HepG2 (cell line): Measurements from ENCODE around the gene GNA14.

DNA sequence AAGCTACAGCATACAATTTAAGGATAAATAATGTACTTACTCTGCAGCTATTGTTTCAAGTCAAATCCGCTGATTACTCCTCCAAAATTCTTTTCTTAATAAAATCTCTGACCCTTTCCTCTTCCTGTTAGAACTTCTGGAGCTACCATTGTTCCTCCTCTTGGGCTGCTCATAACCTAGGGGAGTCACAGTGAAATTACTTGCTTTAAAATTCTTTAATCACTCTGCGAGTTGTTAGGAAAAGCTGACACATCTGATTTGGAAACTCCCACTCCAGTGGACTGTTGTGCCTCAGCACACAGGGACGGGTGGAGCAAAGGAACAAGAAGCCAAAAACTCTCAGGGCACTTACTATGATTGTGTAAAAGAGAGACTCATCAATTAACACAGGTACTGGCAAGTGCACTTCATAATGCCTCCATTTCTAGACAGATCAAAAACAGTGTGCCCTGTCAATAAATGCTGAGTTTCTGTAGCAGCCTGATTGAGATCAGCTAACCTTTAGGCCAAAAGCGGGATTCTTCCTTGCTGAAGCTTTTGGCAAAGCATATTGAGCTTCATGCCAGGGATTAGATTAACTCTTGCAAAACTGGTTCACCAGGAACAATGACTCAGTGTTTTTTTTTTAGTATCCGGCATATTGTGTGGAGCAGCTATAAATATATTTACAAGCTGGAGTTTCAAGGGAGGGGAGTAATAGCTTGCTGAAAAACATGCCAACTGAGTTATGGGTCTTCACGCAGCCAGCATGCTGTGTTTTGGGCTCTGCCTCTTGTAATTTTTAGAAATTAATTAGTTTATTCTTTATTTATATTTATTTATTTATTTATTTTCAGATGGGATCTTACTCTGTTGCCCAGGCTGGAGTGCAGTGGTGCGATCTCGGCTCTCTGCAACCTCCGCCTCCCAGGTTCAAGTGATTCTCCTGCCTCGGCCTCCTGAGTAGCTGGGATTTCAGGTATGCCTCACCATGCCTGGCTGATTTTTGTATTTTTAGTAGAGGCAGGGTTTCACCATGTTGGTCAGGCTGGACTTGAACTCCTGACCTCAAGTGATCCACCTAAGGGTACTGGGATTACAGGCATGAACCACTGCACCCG is 56.0 kb downstream of the TMC1 start:
- RRBS, 2 experiments = no CpG with 5 or more reads among the region's 11 CpGs
CAGE:
- cytosol, long polyA minus RNA = no peak
- cytosol, long polyA plus RNA = no peak
- long polyA plus RNA = no peak
- nucleus, long polyA minus RNA = no peak
- nucleus, long polyA plus RNA = no peak

- RRBS, 2 experiments = no CpG with 5 or more reads among the region's 3 CpGs
CAGE:
- cytosol, long polyA minus RNA = no peak
- cytosol, long polyA plus RNA = no peak
- long polyA plus RNA = no peak
- nucleus, long polyA minus RNA = no peak
- nucleus, long polyA plus RNA = no peak
These were observed 94.8 kb downstream of the ALDH1A1 start for GRCh38 chr9:72857851-72858640.

DNA sequence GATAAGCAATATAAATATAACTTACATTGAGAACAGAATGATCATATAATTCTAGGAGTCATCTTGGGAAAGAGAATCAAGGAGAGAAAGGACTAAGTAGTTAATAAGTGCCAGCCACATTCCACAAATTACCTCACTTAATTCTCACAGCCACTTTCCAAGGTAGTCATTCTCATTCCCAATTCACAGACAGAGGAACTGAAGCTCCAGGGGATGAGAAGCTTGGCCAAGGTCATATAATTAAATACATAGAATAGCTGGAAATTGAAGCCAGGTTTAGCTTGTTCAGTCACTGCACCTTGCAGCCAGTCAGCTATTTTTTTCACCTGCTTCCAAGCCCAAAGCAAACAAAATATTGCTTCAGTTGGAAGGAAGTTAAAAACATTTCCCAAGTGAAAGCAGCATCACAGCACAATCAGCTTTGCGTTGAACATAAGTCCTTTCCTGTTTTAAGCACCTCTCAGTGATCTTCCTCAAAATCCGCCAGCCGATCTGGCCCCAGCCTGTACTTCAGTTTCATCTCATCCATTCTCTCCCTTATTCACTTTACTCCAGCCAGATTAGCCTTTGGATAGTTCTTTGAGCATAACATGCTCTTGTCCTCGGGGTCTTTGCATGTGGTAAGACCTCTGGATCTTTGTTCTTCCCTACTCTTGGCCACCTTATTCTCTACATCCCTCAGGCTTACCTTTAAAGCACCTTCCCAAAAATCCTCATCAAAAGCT is 4.8 kb downstream of the ALDH1A1 start:
- RRBS, 2 experiments = no CpG with 5 or more reads among the region's 4 CpGs
CAGE:
- cytosol, long polyA minus RNA = no peak
- cytosol, long polyA plus RNA = no peak
- long polyA plus RNA = no peak
- nucleus, long polyA minus RNA = no peak
- nucleus, long polyA plus RNA = no peak

DNA sequence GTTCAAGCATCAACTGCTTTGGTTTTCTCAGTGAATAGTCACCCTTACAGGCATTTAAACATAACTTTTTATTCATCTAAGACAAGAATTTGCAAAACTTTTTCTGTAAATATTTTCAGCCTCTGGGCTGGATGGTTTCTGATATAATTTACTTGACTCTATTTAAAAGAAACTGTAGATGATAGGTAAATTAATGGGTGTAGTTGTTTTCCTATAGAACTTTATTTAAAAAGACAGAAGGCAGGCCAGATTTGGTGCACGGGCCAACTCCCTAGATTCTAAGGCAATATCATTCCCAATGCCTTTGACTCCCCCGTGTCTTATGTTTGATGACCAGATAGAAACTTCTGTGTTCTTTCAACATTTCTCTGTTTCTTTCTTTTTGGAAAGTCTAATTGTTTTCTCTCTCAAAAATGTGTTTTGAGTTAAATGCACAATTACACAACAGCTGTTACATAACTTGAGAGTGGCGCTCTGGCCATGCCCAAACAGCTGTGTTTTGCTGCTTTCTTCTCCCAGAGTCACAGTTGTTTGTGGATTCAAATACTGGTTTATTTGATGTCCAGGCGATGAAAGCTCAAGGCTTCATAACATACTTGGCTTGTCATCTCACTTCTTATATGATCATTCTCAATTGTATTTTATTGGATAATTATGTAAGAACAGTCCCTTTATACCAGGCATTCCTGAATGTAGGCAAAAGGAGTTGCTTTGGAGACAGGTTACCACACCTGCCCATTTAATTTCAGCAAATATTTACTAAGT is 1.6 kb upstream of the ALDH1A1 start:
- RRBS, 2 experiments = no CpG with 5 or more reads among the region's 4 CpGs
CAGE:
- cytosol, long polyA minus RNA = no peak
- cytosol, long polyA plus RNA = no peak
- long polyA plus RNA = no peak
- nucleus, long polyA minus RNA = no peak
- nucleus, long polyA plus RNA = no peak

- RRBS, 2 experiments = no CpG with 5 or more reads among the region's 1 CpG
CAGE:
- cytosol, long polyA minus RNA = no peak
- cytosol, long polyA plus RNA = no peak
- long polyA plus RNA = no peak
- nucleus, long polyA minus RNA = no peak
- nucleus, long polyA plus RNA = no peak
These were observed 751 bp downstream of the ANXA1 start for GRCh38 chr9:73152463-73152769.

DNA sequence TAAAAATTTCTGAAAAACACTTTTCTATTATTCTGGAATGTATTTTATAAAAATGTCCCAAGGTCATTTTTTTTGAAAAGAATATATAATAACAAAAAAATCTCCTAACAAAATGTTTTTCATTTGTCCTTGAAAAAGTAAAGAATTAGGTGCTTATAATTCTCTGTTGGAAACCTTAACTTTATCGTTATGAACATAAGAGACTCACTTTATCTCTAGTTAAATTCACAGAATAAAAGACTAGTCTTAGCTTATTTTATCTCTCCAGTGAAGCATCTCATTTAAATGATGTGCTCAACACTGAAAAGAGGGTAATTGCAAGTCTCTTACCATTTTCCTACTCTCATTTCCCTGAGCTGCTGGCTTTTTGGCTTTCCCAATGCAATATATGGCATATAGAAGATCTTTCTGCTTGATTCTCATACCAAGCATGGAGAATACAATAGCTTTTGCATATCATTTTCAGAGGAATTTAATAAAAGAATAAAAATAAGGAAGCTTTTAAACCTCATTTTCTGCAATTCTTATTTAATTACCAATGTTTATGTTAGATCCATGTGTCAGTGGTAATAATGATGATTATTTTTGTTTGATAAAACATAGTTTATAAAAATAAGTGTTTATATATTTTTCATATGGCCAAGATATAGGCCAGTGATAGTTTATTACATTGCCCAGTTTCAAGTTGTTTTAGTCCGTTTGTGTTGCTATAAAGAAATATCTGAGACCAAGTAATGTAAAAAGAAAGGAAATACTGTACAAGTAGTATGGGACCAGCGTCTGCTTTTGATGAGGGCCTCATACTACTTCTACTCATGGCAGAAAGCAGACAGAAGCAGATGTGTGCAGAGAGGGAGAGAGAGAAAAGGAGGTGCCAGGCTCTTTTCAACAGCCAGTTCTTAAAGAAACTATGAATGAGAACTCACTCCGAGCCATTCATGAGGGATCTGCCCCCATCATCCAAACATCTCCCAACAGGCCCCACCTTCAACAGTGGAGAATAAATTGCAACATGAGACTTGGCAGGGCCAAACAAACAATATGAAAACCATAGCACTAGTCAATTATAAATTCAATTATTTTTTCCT is 9.9 kb downstream of the ANXA1 start:
- RRBS, 2 experiments = no CpG with 5 or more reads among the region's 4 CpGs
CAGE:
- cytosol, long polyA minus RNA = no peak
- cytosol, long polyA plus RNA = no peak
- long polyA plus RNA = no peak
- nucleus, long polyA minus RNA = no peak
- nucleus, long polyA plus RNA = no peak

GRCh38 chr9:73549855-73550467 is 398.3 kb downstream of the ANXA1 start:
- RRBS, 2 experiments = no CpG with 5 or more reads among the region's 3 CpGs
CAGE:
- cytosol, long polyA minus RNA = no peak
- cytosol, long polyA plus RNA = no peak
- long polyA plus RNA = no peak
- nucleus, long polyA minus RNA = no peak
- nucleus, long polyA plus RNA = no peak

- RRBS, 2 experiments = no CpG with 5 or more reads among the region's 12 CpGs
CAGE:
- cytosol, long polyA minus RNA = no peak
- cytosol, long polyA plus RNA = no peak
- long polyA plus RNA = no peak
- nucleus, long polyA minus RNA = no peak
- nucleus, long polyA plus RNA = no peak
These were observed 409.3 kb upstream of the RORB start for GRCh38 chr9:74087700-74088454.

DNA sequence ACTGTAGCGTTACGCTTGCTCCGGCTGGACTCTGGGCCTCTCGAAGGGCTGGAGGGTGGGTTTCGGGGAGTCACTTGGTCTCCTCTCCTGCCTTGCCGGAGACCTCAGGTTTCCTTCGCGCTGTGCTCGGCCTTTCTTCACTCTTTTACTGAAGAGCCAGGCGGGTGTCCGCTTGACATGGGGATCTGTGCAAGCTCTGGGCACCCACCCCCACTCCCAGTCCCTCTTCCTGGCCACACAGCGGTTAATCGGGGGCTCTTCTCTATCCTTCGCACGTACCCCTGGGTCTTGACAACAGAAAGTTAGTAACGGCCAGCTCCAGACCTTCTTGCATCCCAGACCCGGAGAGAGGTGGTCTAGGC is 1.7 kb downstream of the RORB start:
- RRBS, 2 experiments = 33 to 34% methylated on average over 6 of the region's 17 CpGs
CAGE:
- cytosol, long polyA minus RNA = no peak
- cytosol, long polyA plus RNA = no peak
- long polyA plus RNA = no peak
- nucleus, long polyA minus RNA = no peak
- nucleus, long polyA plus RNA = no peak

- RRBS, 2 experiments = no CpG with 5 or more reads among the region's 12 CpGs
CAGE:
- cytosol, long polyA minus RNA = no peak
- cytosol, long polyA plus RNA = no peak
- long polyA plus RNA = no peak
- nucleus, long polyA minus RNA = no peak
- nucleus, long polyA plus RNA = no peak
These were observed 4.7 kb downstream of the NMRK1 start for GRCh38 chr9:75083232-75083740.

DNA sequence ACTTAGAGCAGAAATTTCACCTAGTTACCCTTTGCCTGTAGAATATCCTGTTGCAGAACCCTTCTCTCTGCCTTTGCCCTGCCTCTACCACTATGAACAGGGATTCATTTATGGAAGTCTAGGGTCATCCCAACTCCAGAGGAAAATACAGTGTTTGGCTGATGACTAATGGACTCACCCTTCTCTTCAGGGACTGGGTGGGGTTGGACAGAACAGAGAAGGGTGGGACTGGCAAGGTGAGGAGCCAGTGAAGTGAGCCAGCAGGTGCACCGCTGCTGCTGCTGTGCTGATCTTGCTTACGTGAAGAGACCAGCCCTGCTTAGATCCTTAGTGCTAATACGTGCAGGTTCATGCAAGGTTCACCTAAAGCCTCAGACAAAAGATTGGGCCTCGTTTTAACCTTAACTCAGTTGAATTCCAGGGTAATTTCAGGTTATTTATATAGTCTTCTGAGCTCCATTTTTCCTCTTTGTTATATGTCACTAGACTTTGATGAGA is 22.9 kb downstream of the OSTF1 start:
- RRBS, 2 experiments = no CpG with 5 or more reads among the region's 4 CpGs
CAGE:
- cytosol, long polyA minus RNA = no peak
- cytosol, long polyA plus RNA = no peak
- long polyA plus RNA = no peak
- nucleus, long polyA minus RNA = no peak
- nucleus, long polyA plus RNA = no peak

- RRBS, 2 experiments = no CpG with 5 or more reads among the region's 6 CpGs
CAGE:
- cytosol, long polyA minus RNA = no peak
- cytosol, long polyA plus RNA = no peak
- long polyA plus RNA = no peak
- nucleus, long polyA minus RNA = no peak
- nucleus, long polyA plus RNA = no peak
These were observed 59.3 kb downstream of the OSTF1 start for GRCh38 chr9:75147464-75148172.

- RRBS, 2 experiments = no CpG with 5 or more reads among the region's 1 CpG
CAGE:
- cytosol, long polyA minus RNA = no peak
- cytosol, long polyA plus RNA = no peak
- long polyA plus RNA = no peak
- nucleus, long polyA minus RNA = no peak
- nucleus, long polyA plus RNA = no peak
These were observed 288.6 kb downstream of the OSTF1 start for GRCh38 chr9:75376840-75377418.

- RRBS, 2 experiments = no CpG with 5 or more reads among the region's 4 CpGs
CAGE:
- cytosol, long polyA minus RNA = no peak
- cytosol, long polyA plus RNA = no peak
- long polyA plus RNA = no peak
- nucleus, long polyA minus RNA = no peak
- nucleus, long polyA plus RNA = no peak
These were observed 21.2 kb upstream of the PCSK5 start for GRCh38 chr9:75869207-75869751.

GRCh38 chr9:76023677-76024382 is 133.4 kb downstream of the PCSK5 start:
- RRBS, 2 experiments = no CpG with 5 or more reads among the region's 8 CpGs
CAGE:
- cytosol, long polyA minus RNA = no peak
- cytosol, long polyA plus RNA = no peak
- long polyA plus RNA = no peak
- nucleus, long polyA minus RNA = no peak
- nucleus, long polyA plus RNA = no peak

DNA sequence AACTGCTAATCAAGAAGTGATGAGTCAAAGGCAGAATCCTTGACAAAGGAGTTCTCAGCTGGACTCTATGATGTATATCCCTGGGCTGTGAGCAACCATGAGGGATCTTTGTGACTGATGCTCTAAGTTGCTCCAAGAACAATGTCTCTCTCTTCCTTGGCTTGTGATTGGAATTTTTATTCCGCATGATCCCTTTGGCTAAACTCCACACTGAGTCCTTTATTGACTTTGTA is 20.8 kb downstream of the RFK start:
- RRBS, 2 experiments = no CpG with 5 or more reads among the region's 1 CpG
CAGE:
- cytosol, long polyA minus RNA = no peak
- cytosol, long polyA plus RNA = no peak
- long polyA plus RNA = no peak
- nucleus, long polyA minus RNA = no peak
- nucleus, long polyA plus RNA = no peak

- RRBS, 2 experiments = no CpG with 5 or more reads among the region's 3 CpGs
CAGE:
- cytosol, long polyA minus RNA = no peak
- cytosol, long polyA plus RNA = no peak
- long polyA plus RNA = no peak
- nucleus, long polyA minus RNA = no peak
- nucleus, long polyA plus RNA = no peak
These were observed 154.9 kb downstream of the GCNT1 start for GRCh38 chr9:76613964-76614193.

DNA sequence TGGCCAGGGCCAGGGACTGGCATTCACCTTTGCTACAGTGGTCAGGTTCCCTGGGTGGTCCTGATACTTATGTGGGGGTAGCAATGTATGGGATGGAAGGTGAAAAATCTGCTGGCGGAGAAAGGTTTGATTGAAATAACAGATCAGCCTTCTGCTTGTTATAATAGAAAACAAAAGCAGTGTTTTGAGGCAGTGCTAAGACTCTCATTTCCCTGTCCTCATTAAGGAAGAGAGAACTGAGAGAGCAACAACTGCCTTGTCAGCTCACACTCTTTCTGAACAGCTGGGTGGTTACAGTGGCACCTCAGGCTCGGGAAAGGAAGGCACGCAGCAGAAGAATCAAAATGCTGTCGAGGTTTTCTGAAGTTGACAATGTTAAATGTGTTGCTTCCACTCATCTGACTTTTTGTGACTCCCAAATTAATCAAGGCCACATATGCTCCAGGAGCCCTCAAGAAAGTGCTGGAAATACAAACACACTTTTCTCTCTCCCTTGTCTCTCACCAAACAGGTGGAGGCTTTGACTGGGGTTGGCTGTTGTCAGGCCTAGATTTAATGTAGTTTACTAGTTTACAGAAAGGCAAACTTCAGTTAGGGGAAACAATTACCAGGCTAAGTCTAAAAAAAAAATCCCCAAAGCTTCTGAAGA is 184.8 kb downstream of the GCNT1 start:
- RRBS, 2 experiments = no CpG with 5 or more reads among the region's 4 CpGs
CAGE:
- cytosol, long polyA minus RNA = no peak
- cytosol, long polyA plus RNA = no peak
- long polyA plus RNA = no peak
- nucleus, long polyA minus RNA = no peak
- nucleus, long polyA plus RNA = no peak

GRCh38 chr9:76897980-76898579 is 7.8 kb downstream of the PRUNE2 start:
- RRBS, 2 experiments = 31 to 48% methylated on average over 3 of the region's 5 CpGs
CAGE:
- cytosol, long polyA minus RNA = no peak
- cytosol, long polyA plus RNA = no peak
- long polyA plus RNA = no peak
- nucleus, long polyA minus RNA = no peak
- nucleus, long polyA plus RNA = no peak

GRCh38 chr9:77648201-77649157 is at the start of gene GNA14:
GNA14 (minus strand) TSS chr9:77648322.
- RRBS, 2 experiments = 35 to 47% methylated on average over 11 to 14 of the region's 50 CpGs
CAGE:
- cytosol, long polyA minus RNA = no peak
- cytosol, long polyA plus RNA = no peak
- long polyA plus RNA = no peak
- nucleus, long polyA minus RNA = no peak
- nucleus, long polyA plus RNA = no peak